ENCODE measurements around a stretch of chr12.

DNA sequence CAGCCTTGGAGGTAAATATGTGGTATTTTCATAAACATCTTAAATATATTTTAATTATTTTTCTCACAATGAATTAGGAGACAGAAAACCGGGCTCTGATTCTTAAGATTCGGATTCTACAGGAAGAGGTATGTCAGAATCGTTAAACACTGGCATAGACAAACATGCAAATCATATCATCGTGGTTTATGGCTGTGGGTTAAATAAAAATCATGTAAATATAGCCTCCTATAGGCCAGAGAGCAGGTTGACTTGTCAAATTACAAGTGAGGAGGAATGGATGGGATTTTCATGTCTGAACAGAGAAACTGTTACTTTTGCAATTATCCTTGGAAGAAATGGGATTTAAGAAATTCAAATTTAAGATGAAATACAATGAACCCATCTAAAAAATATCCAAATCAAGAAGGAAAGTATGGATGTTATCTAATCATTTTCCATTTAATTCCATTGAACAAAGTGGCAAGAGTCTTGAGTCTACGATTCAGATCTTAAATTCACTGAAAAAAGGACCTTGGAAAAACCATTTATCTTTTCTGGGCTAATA is 28.6 kb upstream of the IRAG2 start:
- PRO-cap, result no peak

DNA sequence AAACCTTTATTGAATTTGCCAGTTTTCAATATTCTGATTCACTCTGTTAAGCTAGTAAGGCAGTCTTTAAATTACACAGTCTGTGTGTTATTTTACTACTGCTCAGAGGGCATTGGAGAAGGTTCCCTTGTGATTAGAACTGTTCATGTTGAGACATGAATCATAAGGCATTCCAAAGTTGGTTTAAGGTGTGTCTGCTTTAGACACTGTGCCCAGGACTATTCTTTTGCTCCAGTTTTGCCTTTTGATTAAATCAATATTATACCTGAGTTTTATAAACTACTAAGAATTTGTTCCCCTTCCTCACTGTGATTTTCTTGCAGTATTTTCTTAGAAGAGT is 1.6 kb downstream of the IRAG2 start:
- PRO-cap, result no peak

DNA sequence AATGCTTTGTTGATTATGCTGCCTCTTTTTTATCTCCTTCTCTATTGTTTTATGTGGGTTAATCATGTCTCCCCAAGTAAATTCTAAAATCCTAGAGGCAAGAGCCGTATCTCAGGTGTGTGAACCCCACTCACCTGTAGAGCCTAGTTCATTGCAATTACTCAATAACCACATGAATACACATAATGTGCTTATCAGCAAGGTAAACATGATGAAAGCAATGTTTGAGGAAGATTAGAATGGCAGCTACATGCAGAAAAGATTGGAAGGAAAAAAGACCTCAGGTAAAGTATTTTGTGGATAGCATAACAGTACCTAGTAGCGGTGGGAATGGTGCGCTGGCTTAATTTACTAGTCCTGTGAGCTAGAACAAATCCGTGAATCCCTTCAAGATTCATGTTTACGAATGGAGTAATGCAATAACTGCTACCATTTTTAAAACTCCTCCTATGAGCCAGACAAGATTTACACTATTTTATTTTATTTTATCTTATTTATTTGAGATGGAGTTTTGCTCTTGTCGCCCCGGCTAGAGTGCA is 5.3 kb upstream of the KRAS start:
- PRO-cap, result no peak

DNA sequence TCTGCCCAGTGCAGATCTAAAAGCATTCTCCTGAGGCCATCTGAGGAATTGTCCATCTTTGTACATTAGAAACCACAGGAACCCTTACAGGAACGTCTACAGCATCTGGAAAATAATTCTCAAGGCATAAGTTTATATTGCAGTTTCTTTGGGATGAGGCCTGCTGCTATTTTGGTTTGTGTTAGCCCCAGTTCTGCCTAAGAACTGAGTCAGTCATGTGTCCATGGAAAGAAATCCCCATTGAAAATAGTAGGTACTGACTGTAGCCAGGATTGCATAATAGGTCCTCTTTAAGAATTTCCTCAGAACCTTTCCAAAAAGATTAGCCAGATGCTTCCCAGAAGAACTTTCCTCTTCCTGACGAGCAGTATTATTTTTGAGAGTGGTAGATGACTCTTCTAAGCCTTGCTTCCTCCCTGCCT is 52.6 kb downstream of the RASSF8 start:
- PRO-cap, result no peak

DNA sequence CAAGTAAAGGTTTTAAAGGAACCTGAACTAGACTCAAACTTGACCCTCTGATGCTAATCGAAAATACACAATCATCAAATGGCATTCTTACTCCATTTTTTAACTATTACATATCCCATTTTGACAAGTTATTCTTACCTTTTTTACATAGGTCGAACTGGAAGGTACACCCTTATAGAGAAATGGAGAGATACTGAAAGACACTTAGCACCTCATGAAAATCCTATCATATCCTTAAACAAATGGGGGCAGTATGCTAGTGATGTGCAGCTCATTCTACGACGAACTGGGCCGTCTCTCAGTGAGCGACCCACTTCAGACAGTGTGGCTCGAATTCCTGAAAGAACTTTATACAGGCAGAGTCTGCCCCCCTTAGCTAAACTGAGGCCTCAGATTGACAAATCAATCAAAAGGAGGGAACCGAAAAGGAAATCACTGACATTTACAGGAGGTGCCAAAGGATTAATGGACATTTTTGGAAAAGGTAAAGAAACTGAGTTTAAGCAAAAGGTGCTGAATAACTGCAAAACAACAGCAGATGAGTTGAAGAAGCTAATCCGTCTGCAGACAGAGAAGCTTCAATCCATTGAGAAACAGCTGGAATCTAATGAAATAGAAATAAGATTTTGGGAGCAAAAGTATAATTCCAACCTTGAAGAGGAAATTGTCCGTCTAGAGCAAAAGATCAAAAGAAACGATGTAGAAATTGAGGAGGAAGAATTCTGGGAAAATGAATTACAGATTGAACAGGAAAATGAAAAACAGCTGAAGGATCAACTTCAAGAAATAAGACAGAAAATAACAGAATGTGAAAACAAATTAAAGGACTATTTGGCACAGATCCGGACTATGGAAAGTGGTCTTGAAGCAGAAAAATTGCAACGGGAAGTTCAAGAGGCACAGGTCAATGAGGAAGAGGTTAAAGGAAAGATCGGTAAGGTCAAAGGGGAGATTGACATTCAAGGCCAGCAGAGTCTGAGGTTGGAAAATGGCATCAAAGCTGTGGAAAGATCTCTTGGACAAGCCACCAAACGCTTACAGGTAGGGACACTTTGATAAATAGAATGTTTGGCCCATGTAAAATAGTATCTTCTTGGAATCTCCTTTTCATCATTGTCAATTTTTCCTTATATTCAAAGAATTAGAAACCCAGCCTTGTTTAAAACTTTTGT is 60.1 kb downstream of the BHLHE41 start:
- PRO-cap, result no peak

DNA sequence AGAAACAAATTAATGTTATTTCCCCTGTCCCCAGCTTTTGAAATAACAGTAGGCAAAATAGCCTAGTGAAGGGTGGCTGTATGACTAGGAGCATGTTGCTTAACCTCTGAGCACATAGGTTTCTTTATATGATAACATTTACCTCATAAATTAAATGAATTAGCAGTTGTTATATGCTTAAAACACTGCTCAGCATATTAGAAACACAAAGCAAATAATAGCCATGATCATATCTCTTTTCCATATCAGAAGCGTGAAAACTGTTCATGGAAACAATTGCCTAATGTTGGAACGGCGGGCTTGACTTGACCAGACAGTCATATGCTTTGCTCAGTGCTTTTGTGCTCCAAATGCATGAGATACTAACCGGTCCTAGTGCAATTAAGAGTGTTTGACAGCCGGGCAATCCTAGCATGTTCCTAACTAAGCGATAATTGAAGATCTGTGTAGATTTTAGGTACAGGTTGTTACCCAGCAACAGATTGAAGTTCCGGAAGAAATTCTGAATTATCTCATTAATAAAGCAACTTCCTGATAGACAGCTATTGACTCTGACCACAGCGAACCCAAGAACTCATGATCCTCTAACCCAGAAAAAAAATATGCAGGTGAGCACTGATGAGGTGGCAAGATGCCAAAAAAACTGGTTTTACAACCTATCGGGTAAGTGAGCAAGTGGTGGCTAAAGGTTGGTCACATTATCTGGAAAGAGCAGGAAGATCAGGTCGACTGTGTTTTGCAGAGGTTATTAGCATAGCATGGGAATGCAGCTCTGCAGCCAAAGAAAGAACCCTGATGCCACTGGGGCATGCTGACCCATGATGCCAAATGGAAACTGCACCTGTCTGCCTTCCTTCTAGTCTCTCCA is 23.8 kb downstream of the BHLHE41 start:
- PRO-cap, result no peak

GRCh38 chr12:26113245-26113860 is 11.5 kb downstream of the BHLHE41 start:
- PRO-cap, result no peak

DNA sequence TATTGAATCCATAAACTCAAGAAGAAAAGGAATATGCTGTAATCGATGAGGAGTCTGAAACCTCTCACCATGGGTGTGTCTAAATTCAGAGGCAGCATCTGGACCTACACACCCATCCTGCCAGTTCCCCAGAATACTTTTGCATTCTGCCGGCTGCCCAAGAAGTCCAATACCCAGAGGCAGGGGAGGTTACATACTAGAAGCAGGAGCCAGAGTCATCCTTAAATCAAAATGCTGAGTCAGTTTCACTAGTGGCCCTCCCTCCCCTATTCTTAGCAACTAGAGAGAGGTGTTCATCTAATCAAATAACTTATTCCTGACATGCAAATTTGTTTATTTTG is 8.0 kb downstream of the BHLHE41 start:
- PRO-cap, result no peak

DNA sequence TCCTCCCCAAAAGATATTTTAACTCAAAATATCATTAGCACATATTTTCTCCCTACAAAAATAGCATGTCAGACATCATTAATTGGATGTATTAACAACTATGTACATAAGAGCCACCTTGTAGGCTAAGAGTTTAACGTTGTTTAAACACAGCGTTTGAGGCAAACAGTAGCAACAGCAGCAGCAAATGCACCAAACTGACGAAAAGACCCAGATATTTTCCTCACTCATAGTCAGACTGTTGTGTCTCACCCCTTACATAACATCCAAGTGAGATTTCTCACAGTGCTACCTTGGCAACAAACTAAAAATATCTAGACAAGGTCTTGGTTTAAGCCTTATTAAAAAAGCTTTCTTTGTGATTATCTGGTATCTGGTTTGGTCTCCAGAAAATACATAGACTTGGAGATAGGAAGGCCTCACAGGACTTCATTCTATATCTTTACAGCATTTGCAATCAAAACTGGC is 4.3 kb downstream of the BHLHE41 start:
- PRO-cap, result no peak

DNA sequence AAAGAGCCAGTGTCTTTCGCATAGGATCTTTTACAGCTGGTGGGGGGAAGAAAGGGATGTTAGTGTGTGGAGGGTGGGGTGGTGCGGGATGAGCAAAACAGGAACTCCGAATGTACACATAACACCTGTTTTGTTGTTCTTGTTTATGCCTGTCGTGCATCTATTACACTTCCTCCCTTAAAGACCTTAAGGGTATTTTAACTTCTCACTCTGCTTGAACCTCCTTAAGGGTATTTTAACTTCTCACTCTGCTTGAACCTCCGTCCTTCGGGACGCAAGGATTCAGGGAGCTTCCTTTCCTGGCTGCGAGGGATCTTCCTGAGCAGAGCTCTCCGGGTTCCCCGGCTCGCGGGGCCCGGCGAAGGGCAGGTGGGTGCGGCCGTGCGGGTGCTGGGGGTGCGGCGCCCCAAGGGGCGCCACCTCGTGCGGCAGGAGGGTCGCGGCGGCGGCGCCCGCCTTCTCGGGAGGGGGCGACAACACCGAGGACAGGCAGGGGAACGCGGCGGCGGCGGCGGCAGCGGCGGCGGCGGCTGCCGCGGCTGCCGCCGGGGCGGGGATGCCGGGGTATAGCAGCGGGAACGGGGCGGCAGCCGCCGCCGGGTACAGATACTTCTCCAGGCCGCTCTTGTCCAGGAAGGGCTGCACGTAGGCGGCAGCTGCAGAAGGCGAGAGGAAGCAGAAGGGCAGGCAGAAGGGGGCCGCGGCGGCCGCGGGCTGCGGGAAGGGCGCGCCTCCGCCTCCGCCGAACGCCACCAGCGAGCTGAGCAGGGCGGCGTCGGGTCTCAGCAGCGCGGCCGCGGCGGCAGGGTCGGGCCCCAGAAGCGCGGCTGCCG is 2.8 kb downstream of the BHLHE41 start:
- PRO-cap, result no peak

GRCh38 chr12:26176800-26177027 is 18.7 kb upstream of the SSPN start:
- PRO-cap, result no peak

DNA sequence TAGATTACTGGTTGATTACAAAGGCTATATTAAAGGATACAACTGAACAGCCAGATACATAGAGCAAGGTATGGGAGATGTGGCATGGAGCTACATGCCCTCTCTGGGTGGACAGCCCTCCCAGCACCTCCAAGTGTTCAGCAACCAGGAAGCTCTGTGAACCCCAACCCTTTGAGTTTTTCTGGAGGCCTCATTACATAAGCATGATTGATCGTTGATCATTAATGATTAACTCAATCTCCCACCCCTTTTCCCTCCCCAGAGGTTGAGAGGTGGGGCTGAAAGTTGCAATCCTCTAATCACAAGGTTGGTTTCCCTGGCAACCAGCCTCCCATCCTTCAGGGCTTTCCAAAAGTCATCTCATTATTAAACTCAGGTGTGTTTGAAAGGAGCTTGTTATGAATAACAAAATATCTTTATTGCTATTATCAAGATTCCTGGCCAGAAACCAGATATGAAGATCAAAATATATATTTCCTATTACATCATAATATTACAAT is 73.4 kb downstream of the SSPN start:
- PRO-cap, result no peak

- PRO-cap, result no peak
Measured at GRCh38 chr12:26337686-26338389, 142.5 kb downstream of the SSPN start.

- PRO-cap, result no peak
Measured at GRCh38 chr12:26630471-26631188, 202.4 kb downstream of the ITPR2 start.

- PRO-cap, result no peak
Measured at GRCh38 chr12:26631736-26632270, 201.2 kb downstream of the ITPR2 start.

- PRO-cap, result no peak
Measured at GRCh38 chr12:26716003-26716704, 116.8 kb downstream of the ITPR2 start.

DNA sequence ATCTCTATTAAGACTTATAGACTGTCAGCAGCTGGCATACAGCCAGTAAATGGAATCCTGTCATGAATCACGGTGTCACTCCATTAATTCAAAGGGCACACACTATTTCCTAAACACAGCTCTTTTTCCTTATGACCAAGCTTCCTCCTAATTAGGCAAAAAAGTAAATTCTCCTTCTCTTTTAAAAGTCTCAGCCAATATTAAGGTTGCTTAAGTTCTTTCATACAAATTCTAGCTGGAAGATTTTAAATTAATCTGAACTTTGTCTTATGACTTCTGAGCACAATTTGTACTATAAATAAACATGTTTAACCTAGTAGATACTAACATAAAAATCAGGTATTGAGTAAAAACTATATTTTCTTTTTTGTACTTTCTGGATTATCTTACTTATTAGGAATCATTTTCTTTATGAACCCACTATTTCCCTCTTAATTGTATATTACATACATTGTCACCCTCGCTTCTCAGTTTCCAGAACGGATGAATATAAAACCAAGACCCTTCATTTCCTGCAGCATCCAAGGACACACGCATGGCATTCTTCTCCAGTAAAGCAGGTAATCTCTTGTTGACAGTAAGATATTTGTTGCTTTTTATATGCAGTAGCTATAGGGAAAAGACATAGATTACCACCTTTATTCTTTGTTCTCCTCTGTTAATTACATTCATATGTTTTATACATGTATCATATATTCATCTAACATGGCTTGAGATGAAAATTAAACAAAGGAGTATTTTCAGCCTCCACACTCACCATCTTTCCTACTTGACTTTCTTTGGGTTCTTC is 110.9 kb downstream of the ITPR2 start:
- PRO-cap, result no peak

GRCh38 chr12:26738499-26739240 is 94.3 kb downstream of the ITPR2 start:
- PRO-cap, result no peak

DNA sequence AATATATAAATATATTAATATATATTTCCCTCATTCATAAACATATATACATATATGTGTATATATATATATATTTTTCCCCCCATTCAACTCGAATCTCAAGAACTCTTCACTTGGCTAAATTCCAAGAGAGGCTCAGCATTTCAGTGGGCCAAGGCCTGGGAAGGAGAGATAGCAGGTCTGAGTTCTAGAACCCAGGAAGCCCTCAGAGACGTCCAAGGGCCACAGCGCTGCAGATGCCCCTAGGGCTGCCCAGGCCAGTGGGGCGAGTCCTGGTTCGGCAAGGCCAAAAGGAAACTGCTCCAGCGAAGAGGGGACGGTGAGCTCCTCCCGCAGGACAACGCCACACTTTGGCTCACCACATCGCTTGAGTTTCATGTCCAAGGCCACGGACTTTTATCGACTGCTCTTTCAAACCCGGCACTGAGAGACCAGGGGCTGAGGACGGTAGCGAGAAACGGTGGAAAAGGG is 1.1 kb downstream of the ITPR2 start:
- PRO-cap, result no peak

DNA sequence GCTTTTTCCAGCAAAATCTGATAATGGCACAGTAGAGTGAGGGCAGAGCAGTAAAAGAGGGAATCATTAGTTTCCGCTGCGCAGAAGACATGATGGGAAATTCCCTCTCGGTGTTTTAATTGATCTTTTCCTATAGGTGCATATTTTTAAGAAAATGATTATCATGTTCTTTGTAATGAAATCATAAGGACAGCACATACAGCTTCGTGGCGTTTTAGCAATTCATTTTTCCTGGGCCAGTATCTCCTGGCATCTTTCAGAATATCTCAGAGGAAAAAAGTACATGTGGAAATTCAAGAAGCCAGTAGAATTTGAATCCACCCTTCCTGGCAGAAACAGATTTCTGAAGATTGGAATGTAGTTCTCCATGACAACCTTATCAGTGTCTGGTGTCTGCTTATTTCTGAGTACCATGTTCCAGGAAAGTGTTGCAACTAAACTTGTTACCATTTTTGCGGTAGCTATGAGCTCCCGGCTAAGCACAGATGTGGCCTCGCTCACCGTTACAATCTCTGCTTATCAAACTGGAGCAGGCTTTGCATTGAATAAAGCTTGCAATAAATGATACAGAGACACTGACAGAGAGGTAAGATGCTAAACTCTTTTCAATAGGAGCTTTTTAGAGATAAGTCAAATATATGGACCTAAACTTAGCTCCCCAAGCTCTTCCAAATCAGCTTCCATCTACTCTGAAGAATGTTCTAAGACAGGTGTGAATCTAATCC is 12.9 kb upstream of the ITPR2 start:
- PRO-cap, result no peak